Cardiac fibroblast (primary cell): ENCODE measurements around the genes UBA2, WTIP, ZNF302, ZNF599 and HPN.

DNA sequence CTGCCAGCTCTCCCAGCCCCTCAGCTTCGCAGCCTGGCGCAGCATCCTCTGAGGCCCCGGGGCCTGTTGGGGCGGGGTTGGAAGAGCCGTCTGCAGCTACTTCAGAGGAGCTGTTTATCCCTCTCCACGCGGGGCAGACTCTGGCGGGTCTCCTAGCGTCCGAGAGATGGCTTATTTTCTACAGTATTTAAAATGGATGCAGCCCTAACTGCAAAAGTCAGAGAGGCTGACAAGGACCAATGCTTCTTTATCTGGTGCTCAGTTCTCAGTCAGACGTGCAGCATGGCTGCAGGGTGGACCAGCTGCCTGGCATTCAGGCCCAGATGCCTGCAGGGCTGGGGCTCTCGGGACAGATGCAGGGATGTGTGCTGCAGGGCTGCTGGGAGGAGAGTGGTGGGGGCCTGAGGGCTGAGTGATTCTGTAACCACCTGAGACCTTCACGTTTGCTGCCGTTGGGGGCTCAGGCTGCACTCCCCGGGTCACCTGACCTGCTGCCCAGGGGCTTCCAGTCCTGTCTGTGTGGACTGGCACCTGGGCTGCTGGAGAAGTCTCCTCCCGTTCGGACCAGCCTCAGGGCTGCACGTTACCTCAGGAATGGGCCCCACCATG is 16.6 kb downstream of the KCTD15 start:
- RRBS: no CpG with 5 or more reads among the region's 18 CpGs

DNA sequence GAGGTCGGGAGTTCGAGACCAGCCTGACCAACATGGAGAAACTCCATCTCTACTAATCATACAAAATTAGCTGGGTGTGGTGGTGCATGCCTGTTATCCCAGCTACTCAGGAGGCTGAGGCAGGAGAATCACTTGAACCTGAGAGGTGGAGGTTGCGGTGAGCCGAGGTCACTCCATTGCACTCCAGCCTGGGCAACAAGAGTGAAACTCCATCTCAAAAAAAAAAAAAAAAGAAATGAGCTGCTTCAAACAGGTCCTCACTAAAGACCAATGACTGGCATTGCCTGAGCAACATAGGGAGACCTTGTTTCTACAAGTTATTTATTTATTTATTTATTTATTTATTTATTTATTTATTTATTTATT is 19.8 kb upstream of the GARRE1 start:
- RRBS: no CpG with 5 or more reads among the region's 4 CpGs

DNA sequence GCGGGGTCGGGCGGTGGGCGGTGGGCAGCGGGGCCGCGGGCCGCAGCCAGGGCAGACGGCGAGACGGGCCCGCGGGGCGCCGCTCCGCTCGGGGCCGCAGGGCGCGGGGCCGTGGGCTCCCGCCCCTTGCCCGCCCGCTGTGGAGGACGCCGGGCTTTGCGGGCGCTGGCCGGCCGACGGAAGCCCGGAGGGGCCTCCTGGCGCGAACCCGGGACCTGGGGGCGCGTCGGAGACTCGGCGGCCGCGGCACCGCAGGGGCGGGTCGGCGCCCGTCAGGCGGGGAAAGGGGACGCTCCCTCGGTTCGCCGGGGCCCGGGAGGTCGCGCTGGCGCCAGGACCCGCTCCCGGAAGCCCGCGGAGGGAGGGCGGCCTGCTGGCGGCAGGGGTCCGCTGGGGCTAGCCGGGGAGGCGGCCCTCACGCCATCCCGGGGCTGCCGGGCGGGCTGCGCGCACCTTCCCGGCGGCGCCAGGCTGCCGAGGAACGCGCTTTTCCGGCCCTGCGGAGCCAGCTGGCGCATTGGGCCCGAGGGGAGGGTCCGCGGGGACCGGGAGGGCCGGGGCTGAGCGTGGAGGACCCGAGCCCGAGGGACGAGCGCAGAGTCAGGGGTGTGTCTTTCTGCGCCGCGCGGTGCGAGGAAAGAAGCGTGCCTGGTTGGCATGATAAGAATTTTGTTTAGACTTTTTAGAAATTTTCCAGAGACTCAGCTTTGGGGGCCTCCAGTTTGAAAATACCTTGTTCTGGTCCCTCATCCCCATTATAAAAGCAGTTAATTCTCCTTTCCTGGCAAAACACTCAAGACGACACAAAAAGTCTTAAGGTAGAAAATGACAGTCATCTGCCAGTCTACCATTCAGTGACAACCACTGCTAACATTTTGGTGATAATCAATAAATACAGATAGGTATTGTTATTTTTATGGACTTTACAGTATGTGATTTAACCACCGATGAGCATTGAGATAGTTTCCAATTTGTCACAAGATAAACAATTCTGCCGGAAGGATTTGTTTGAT is 607 bp downstream of the GARRE1 start:
- RRBS: 2% methylated on average over 16 of the region's 99 CpGs

GRCh38 chr19:34306064-34306901 is 51.9 kb downstream of the GARRE1 start:
- RRBS: no CpG with 5 or more reads among the region's 3 CpGs

- RRBS: no CpG with 5 or more reads among the region's 9 CpGs
Measured at GRCh38 chr19:34320127-34320840, 44.7 kb upstream of the GPI start.

GRCh38 chr19:34366186-34366722 is 1.3 kb downstream of the GPI start:
- RRBS: no CpG with 5 or more reads among the region's 9 CpGs

DNA sequence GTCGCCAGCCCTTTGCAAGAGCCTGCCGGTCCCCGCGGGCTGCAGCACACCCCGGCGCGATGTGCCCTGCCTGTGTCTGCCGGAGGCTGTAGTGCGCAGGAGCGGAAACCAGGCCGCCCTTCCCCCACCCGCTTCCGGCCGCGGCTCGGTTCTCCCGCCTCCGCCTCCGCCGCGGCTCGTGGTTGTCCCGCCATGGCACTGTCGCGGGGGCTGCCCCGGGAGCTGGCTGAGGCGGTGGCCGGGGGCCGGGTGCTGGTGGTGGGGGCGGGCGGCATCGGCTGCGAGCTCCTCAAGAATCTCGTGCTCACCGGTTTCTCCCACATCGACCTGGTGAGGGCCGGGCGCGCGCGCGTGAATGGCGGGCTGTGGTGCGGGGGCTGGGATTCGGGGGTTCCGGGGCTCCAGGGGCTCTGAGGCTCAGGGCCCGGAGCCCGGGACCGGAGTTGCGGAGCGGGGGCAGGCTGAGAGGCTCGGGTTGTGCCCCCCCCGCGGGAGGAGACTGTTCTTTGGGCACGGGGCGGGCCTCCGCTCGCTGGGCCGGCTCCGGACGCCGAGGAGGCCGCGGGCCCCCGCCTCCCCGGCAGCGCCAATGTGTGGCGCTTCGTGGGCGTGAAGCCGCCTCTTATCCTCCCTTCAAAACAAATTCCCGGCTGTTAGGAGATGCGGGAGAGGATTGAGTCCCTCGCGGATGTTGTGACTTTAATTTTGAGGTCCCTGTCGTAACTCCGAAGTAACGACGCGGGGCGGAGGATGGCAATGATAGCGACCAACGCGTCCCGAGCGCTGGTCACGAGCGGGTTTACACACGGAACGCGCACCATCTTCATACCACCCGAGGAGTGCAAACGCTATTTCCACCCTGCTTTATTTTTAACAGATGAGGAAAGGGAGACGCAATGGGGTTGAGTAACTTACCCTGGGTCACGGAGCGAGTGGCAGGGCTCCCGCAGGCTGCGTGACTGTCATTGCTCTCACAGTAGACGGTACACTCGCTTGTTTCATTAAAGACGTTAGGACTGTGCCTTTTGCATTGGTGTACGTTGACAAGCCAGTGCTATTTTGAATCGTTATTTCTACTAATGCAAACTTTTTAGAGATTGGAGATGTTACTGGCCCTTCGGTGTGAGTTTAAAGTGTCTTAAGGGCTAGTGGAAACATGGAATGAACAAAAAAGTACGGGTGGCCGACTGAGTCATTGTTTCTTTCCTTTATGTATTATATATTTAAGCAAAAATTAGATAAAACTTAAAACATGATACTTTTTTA is at the start of gene UBA2:
UBA2 (plus strand) TSS at position 141 of the 1,266 bp plus-strand sequence.
- RRBS: 1% methylated on average over 41 of the region's 106 CpGs

DNA sequence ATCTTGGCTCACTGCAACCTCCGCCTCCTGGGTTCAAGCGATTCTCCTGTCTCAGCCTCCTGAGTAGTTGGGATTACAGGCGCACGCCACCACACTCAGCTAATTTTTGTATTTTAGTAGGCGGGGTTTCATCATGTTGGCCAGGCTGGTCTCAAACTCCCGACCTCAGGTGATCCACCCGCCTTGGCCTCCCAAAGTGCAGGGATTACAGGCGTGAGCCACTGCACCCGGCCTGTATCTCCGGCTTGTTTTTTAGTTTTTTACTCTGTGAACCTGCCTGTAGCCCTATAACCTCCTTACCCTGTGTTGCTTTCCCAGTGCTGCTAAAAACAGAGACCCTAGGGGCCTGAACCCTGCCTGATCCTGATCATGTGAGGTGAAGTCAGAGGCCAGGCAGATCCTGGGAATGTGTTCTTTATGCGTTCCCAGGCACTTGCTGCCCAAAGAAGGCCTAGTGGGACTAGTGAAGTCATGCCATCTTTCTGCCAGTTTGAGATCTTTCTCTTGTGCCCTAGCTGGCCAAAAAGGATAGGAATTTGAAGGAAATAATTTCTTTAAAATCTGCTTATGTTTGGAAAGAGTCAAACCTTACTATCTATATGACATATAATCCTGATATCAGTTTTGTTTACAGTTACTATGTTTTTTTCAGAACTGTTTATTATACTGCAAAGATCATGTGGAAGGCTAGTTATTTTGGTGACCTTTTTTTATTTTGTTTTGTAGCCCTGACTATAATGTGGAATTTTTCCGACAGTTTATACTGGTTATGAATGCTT is 4.6 kb downstream of the UBA2 start:
- RRBS: no CpG with 5 or more reads among the region's 12 CpGs

DNA sequence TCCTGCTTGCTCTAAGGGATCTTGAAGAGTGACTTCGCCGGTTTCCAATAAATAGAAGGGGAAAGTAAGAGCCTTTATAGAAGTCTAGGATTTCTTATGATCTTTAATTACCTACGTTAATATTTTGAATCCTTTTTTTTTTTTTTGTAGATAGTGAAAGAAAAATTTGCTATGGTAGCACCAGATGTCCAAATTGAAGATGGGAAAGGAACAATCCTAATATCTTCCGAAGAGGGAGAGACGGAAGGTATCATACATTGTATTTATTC is 21.3 kb upstream of the WTIP start:
- RRBS: no CpG with 5 or more reads among the region's 5 CpGs

DNA sequence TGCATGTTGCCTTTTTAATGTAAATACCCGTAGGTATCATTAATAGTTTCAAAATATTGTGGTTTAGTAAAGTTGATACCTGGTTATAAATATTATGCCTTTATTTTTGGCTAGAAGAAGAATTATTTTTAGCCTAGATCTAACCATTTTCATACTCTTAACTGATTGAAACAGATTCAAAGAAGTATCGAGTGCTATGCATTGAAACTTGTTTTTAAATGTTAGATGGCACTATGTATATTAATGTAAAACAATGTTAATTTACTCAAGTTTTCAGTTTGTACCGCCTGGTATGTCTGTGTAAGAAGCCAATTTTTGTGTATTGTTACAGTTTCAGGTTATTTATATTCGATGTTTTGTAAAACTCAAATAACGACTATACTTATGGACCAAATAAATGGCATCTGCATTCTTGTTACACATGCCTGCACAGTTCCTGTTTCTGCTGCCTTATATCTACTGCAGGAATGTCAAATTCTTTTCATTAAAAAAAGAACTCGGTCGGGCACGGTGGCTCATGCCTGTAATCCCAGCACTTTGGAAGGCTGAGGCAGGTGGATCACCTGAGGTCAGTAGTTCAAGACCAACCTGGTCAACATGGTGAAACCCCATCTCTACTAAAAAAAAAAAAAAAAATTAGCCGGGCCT is 12.0 kb upstream of the WTIP start:
- RRBS: no CpG with 5 or more reads among the region's 9 CpGs

- RRBS: 3% methylated on average over 3 of the region's 36 CpGs
Measured at GRCh38 chr19:34480853-34481417, 623 bp upstream of the WTIP start.

DNA sequence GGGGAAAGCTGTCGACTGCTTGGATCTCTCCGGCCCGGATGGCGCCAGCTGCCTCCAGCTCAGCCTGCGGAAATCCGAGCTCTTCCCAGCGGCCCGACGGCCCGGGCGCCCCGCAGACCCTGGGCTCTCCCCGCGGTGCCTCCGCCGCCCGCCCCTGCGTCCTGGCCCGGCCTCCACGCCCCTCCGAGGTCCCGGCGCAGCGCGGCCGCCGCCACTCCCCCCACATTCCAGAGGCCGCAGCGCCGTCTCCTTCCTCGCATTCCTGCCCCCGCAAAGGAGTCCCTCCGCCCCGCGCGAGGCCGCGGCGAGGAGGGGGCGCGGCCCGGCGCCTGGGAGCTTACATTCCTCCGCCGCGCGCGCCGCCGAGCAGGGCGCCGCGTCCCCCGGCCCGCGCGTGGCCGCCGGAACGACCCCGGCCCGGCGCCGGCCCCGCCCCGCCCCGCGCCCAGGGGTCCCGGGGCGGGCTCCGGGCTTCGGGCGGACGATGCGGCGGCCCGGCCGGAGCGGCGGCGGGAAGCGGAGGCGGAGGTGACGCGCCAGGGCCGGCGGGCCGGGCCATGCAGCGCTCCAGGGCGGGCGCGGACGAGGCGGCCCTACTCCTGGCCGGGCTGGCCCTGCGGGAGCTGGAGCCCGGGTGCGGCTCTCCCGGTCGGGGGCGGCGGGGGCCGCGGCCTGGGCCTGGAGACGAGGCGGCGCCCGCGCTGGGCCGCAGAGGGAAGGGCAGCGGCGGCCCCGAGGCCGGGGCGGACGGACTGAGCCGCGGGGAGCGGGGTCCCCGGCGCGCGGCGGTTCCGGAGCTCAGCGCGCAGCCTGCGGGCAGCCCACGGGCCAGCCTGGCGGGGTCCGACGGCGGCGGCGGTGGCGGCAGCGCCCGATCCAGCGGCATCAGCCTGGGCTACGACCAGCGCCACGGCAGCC is at the start of gene WTIP:
WTIP (plus strand) TSS at position 341 of the 918 bp plus-strand sequence.
- RRBS: 1% methylated on average over 62 of the region's 142 CpGs

- RRBS: no CpG with 5 or more reads among the region's 25 CpGs
Measured at GRCh38 chr19:34666693-34667518, 10.1 kb downstream of the SCGB2B2 start.

DNA sequence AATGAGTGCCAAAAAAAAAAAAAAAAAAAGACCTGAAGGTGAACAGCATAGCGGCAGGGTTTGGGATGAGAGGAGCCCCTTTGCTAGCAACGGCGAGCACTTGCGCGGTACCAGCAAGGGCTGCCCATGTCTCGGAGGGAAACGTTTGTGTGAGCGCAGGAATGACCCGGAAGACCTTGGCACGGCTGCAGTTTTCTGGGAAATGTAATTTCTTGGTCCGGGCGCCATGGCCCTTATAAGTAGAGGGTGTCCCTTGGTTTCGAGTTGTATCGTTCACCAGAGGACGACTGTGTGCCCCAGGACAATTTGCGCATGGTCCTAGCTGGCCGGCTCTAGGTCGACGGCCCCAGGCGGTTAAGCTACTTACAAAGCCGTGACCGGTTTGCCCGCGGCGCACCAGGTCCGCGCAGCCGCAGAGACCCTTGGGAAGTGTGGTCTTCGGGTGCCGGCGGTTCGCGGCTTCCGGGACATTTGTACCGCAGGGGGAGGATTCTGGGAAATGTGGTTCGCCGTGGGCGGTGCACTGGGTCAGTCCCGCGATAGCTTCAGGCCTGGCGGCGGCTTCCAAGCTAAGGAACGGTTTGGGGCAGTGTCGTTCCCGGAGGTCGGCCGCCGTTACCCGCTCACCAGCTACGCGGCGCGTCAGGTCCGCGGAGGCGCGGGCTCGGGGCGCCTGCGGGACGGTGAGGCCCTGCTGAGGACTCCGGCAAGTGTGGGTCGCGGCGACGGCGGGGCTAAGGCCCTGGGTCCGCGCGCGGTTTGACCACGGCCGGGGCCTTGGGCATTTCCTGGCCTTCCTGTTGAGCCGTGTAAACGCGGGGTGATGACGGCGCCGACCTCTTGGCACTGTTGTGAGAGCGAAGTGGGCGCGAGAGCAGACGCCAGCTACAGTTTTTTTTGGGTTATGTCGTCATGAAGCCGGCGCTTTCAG is at the start of gene ZNF302:
ZNF302 (plus strand) TSS at position 528 of the 931 bp plus-strand sequence.
- RRBS: 2% methylated on average over 27 of the region's 86 CpGs

GRCh38 chr19:34772644-34773547 is at the start of gene ZNF599:
TSS of gene ZNF599 (minus strand) at chr19:34773215.
- RRBS: 1% methylated on average over 17 of the region's 69 CpGs

DNA sequence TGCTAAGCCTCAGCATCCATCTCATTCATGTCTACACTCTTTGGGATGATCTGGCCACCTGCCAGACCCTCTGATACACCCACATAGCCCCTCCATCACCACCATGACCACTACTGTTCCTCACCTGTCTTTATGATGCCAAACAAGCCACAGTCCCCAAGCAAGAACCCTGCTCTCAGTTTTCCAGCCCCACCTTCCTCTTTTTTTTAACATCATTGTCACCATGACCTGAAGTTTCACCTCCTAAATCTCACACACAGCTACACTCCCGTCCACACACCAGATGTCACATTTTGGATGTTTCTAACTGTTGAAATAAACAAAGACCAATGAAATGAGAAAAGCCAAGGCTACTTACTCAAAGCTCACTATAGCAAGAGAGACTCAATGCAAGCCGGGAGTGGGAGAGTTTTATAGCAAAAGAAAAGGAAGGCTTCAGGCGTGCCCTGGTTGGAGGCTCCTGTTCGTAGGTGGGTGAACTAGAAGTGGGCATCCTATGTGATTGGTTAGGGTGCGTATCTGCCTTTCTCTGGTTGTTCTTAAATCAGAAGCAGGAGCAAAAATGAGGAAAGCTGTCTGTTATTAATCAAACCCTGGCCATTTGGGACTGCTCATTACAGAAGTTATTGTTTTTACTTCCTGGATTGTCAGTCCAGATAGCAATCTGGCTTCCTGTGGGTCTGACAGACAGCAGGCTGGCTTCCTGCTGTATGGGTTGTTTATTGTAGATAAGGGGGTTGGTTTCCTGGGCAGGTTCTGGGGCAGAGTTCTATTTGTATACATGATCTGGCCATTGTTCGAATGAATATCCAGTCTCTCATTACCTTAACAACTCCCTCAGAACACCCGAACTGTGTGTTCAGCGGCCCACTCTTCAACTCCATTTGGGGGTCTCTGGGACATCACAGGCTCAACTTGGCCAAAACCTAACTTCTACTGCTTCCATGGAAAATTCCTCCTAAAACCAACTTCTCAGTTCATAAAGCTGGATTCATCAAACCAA is 1.8 kb downstream of the ZNF792 start:
- RRBS: no CpG with 5 or more reads among the region's 8 CpGs

DNA sequence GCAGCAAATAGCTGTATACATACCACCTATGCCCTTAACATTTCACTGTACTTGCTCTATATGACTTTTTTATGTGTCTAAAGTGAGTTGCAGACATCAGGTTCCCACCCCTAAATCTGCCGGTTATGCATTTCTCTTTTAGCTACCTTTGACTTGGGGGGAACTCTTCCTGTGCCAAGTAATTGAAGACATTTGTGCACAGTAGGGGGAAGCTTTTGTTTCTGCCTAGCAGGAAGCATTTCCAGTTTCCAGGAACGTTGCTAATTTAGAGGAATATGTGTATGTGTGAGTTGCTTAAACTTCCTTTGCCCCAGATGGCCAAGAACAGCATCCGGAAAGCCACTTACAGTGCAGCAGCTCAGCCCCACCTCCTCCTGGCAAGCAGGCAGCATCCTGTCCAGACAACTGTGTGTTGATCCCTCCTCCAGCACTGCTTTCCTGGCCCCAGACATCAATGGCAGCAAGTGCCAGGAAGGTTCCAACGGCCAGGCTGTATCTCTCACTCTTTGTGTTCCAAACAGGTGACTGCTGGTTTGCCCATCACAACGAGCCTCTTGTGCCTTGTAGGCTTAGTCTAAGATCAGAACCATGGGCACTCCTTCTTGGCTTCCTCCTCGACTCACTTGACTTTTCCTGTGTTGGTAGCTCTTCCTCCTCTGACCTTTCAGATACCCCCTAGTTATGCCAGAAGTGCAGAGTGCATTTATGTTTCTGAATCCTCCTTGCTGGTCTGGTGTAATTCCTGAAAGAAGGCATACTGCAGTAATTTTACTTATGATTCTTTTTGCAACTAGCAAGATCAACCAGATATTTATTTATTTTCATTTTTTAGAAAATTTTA is 14.6 kb upstream of the GRAMD1A start:
- RRBS: no CpG with 5 or more reads among the region's 6 CpGs

- RRBS: no CpG with 5 or more reads among the region's 13 CpGs
Measured at GRCh38 chr19:35011211-35011661, 11.1 kb downstream of the GRAMD1A start.

GRCh38 chr19:35041429-35042028 is at the start of gene HPN:
TSS of gene HPN (plus strand) at chr19:35041721.
- RRBS: 5% methylated on average over 5 of the region's 20 CpGs

DNA sequence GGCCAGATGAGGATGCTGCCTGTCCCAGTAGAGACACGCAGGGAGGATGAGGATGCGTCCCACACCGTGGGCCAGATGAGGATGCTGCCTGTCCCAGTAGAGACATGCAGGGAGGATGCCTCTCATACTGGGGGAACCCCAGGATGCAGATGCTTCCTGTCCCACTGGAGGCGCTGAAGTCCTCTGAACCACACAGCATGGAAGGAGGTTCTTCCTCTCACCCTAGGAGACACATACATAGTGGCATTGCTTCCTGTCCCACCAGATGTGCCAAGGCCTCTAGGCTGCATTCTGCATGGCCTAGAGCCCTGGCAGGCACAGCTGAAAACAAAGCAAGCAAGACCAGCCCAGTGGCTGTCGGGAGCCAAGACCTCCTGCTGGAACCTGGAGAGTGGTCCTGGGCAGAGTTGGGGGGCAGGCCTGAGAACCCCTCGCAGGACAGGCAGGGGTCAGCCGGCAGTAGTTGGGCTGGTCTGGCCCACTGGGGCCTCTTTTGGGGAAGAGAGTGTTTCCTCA is 4.2 kb downstream of the HPN start:
- RRBS: no CpG with 5 or more reads among the region's 7 CpGs